Mammary microvascular endothelial cell (primary cell): ENCODE measurements around a stretch of chr2.

DNA sequence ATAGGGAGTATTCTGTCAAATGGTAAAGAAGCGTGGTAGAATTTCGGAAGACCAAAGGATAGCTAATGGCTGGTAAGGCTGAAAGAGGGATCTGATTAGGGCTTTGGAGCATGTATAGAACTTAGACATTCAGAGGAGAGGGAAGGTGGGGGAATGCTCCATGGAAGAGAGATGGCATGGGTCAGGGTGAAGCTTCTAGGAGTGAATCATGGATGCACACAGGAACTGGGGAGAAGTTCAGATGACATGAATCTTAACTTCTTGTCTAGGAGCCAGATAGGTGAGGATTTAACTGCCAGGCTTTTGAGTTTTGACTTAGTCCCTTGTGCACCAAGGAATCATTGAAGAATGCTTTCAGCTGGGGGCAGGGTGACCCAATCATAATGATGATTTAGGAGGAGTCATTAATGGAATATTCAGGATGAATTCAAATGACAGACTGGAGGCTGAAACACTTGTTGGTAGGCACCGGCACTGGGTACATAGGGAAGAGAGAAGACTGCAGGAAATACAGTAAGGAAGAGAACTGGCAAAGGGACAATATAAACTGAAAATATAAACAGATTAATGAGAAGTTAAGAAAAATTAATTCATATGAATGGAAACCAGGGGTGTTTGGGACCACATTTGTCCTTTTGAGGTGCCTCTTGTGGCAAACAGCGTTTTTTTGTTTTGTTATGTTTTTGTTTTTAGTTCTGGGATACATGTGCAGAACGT is 91.8 kb downstream of the TSPYL6 start:
- RAMPAGE, long total RNA: no peak

DNA sequence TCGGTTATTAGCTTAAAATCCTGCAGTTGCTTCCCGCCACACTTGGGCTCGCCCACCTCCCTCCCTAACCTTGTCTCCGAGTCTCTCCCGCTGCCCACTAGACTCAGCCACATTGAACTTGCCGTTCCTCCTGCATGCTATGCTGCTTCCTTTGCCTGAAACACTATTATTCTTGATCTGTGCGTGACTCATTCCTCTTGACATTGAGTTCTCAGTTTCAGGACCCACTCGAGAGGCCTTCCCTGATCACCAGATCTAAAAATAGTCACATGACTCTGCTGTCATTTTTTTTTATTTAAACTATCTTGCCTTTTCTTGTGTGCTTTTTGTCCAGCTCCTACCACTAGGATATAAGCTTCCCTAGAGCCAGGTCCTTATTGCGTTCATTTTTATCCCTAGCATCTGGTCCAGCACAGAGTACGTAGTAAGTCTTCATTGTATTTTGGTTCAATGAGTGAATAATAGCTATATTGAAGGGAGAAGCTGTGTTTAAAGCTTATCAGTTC is 68.6 kb downstream of the SPTBN1 start:
- RAMPAGE, long total RNA: no peak

- RAMPAGE, long total RNA: no peak
These were observed 99.2 kb downstream of the SPTBN1 start for GRCh38 chr2:54555195-54555942.

DNA sequence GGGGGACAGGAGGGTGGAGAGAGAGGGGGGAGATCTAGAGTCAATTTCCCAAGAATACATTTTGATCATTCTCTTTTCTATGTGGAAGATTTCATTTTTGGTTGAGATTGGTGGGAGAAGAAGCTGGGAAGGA is 101.1 kb downstream of the SPTBN1 start:
- RAMPAGE, long total RNA: no peak

GRCh38 chr2:54627882-54628486 is 95.5 kb upstream of the EML6 start:
- RAMPAGE, long total RNA: no peak

DNA sequence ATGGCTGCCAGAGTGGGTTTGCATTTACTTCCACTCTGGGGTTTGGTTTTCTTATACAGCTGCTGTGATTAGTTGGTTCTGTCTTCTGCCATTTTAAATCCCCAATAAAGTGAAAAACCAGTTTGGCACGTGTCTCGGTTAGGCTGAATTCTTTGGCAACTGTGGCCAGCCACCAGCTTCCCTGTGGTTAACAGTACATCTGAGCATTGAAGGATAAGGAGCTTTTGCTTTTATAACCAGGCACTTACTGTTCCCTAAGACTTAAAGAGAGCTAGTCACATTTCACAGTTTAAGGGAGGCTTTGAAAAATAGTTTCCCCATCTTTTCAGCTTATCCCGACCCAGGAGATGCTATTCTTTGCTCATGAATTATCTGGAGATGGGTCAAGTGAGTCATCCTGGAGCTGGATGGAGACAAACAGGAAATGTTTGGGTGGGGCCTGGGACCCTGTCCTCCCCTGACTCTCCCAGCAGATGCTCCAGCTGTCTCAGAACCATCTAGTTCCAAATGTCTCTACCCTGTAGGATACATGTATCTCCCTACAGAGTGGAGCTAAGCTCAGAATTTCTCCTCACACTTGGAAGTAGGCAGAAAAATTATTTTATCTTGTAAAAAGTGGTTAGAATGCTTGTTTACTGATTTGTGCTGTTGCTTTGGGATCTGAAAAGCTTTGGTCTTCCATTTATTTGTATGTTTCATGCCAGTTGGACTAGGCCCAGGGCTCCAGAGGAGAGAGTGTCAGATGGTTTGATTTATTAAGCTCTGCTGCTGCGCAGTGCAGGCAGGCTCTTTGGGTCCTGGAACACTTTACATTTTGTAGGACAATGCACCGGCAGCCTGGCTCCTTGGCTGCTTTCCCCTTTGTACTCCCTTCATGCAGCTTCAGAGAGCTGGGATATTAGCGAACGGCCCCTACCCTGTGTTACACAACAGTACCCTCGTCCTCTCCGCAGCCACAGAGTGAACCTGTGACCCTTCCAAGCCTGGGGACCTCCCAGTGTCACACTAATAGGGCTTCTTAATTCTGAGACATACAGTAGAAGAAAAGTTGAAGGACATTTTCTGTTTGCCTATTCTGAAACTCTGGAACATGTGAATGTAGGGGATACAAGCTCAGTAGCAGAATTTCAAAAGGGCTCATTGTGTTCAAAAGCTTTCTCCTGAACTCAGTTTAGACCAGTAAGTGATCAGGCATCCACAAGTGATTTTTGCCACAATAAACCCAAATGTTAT is 56.9 kb upstream of the EML6 start:
- RAMPAGE, long total RNA: no peak

DNA sequence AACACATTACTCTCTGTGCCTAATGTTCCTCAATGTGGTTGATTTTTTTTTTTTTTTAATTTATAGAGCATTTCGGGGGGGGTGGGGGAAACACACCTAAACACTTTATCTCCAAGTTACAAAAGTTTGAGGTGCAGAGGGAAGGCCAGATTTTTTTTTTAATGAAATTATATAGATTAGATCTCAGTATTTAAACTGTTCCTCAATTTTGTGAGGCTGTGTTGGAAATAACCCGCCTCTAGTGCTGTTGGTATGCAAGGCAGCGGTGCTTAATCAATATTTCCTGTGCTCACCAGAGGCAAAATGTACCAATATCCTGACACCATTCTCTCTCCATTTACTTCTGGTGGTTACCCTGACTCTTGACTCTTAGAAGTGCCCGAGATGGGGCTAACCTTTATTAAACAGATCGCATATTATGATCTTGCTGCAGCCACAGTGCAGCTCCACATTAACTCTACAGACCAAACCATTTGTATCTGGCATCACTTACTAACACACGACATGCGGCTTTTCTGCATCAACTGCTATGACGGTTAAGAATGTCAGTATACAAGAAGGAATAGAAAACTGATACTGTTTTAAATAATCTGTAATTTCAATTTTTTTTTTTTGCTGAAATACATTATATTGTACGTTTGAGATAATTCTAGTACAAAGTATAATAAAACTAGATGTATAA is 54.7 kb upstream of the EML6 start:
- RAMPAGE, long total RNA: no peak

DNA sequence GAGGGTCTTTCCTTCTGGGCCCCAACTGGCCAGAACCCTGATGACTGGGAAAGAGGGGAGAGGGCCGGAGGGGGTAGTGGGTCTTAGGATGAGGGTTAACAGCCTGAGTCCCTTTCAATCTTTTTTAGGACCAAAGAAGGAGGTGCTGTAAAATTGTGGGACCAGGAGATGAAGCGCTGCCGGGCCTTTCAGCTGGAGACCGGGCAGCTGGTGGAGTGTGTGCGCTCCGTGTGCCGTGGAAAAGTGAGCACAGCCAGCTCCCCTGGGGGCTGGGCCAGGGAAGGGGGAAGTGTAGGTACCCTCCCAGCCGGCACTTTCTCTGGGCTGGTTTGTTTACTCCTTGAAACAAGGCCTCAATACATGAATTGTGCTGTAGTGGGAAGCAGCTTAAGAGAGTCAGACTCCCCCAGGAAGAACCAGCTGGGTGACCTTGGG is 90.1 kb downstream of the RTN4 start:
- RAMPAGE, long total RNA: no peak

GRCh38 chr2:55111611-55112227 is 61.5 kb upstream of the RTN4 start:
- RAMPAGE, long total RNA: no peak

- RAMPAGE, long total RNA: no peak
These were observed 81.1 kb downstream of the CLHC1 start for GRCh38 chr2:55150961-55151334.

- RAMPAGE, long total RNA: no peak
These were observed 6.1 kb downstream of the PPP4R3B start for GRCh38 chr2:55611161-55611969.

DNA sequence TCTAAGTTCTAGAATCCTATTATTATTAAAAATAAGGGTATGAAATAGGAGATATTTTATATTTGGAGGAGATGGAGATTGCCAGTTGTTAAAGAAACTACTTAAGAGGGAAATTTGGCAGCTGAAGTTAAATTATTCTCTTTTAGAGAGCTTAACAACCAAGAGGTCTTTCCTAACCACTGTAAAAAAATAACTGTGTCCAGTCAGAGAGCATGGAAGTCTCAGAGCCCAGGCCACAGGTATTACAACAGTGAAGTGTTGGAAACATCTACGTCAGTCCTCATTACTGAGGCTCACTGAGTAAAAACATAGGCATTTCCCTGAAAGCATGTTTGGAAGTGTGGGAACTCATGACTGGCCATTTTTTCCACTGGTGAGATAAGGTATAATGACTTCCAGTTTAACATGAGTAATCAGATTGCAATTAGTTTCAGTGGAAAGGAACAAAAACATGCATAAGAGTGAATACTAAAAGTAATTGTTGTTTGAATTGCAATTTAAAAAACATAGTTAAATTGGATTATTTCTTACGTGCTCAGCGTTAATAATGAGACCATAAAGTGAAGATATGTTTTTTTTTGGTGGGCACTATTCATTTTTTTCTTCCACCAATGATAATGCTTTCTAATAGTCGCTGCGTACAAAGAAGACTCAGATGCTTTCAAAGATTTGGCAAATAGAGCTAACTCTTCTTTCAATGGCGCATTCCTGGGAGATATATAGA is 60.8 kb downstream of the EFEMP1 start:
- RAMPAGE, long total RNA: no peak

DNA sequence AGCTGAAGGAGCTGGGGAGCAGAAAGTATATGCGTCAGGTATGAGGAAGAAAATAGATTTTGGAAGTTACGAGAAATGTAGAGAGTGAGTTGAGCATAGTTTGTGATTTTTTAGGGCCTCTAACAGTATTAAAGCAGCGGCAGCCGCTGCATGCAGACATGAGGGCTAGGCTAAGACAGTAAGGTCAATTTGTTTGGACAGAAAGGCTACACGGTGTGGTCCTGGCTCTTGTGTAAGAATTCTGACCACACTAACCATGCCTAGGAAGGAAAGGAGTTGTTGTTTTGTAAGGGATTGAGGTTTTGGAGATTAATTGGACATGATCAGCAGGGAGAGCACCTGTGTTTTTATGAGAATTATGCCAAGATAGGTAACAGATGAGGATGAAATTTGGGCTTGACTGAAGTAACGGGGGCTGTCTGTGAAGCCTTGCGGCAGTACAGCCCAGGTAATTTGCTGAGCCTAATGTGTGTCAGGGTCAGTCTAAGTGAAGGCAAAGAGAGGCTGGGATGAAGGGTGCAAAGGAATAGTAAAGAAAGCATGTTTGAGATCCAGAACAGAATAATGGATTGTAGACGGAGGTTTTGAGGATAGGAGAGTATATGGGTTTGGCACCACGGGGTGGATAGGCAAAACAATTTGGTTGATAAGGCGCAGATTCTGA is 68.9 kb downstream of the VRK2 start:
- RAMPAGE, long total RNA: no peak

DNA sequence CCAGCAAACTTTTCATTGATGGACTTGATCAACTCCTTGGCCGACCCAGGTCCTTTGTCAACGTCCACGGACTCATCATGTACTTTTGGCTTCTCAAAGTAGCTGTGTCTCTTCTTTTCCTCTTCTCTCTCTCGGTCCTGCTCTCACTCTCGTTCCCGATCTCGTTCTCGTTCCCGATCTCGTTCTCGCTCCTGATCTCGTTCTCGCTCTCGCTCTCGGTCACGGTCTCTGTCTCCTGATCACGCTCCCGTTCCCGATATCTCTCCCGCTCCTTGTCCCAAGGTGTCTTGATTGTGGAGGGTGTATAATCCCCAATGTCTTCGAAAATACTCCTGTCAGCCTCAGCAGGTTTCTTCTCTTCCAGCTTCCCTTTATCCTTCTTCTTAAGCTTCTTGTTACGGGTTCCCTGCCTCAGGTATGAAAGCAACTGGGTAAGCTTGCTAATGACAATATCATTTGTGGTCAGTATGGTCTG is 219.6 kb upstream of the FANCL start:
- RAMPAGE, long total RNA: no peak

DNA sequence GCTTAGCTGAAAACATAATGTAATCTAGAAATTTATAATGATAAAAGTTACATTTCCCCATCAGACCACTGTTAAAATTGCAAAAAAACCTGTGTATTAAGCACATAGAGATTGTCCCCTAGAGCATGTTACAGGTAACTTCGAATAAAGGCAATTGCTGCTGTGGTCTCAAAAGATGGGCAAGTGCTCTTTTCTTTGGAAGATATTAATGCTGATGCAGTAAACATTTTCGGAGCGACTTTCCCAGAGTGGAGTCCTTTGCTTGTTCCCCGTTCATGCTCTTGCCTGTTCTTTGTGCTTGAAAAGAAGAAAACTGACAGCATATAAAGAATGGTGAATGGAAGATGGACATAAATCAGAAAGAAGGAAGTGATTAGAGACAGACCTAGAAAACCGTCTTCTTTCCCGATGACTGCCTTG is 740.0 kb upstream of the FANCL start:
- RAMPAGE, long total RNA: no peak

GRCh38 chr2:60213788-60214421 is 339.5 kb downstream of the BCL11A start:
- RAMPAGE, long total RNA: no peak

DNA sequence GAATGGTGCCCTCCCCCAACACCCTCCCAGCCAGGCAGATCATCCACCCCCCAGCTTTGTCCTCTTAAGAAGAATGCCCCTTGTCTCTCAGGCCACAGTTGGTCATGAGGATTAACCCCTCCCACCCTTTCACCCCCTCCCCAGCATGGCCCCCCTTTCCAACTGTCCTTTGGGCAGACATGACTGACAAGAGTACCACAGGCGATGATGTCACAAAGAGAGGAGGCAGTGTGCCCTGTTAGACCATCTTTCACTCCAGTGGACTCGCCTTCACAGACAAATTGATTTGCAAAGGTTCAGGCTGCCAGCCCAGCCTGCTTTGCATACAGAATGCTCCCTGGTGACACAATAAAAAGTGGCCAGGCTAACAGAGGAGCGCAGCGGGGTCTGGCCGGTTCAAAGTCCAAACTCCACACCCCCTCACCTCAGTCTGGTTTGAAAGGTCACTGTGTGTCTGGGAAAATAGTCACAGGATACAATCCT is 237.1 kb downstream of the BCL11A start:
- RAMPAGE, long total RNA: no peak

DNA sequence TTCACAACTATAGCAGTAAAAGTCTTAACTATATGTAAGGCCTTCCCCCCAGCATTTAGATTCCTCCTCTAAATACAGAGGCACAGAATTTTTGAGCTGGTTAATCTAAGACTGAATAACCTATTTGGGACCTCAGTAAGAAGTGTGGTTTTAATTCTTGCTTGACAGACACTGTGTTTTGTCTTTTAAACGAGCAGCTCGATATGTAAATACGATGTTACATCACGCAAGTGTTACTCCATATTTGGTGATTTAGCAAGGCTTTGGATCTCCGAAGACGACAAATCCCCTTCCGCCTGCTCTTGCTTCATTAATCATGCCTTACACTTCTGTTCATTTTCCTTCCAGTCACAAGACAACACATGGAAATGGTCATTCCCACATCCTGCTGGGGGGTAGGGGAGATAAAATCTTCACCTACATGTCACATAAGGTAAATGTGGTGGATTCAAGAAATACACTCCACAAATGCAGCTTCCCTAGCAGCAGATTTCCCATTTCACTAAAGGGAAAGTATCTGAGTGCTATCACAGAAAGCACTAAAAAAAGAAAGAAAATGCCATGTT is 9.4 kb downstream of the BCL11A start:
- RAMPAGE, long total RNA: no peak

GRCh38 chr2:60544822-60545672 is 8.4 kb downstream of the BCL11A start:
- RAMPAGE, long total RNA: no peak

DNA sequence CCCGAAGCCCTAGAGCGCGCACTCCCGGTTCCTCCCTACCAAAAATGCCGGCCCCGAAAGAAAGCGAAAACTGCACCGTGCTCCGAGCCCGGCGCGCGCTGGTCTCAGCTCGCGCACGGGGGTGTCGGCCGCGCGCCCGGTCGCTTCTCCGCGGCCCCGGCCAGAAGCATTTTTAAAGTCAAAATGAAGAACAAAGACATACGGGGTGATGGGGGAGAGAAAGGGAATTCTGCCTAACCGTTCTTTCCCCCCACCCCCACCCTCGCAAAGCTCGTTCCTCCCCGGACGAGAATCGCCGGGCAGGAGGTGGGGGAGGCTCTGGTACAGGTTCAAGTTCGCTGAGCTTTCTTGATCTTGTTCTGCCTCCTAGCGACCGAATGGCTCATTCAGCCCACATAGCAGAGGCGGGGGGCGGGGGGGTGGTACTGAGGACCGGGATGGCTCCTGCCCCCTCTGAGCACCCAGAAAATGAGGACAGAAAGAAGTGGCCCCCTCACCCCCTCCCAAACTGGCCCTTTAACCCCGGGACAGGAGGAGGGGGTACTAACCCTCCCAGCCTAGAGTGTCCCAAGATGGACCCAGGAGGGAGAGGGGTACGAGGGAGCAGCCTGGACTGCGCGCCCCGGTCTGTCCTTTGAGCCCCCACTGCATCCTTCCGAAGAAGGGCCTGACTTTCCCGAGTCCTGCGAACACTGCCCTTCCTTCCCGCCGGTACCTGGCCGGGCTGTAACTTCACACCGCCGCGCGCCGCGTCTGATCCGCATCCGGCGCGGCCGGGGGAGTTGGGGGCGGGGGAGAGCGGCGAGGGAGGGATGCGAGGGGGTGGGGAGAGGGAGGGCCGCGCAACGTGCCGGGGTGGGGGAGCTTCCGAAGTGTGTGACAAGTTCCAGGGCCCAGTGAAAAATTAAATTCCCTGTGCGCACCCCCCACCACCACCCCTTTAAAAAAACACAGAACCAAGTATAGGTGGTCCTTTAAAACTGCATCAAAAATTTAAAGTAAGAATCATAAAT is 3.0 kb downstream of the BCL11A start:
- RAMPAGE, long total RNA: no peak